Brain (tissue), 1 donor: Measurements from ENCODE around the gene SRSF4.

GRCh38 chr1:29181365-29182349 lies at the start of gene SRSF4:
TSS of gene SRSF4 (minus strand) at chr1:29181900.
- RRBS: 1% methylated on average over 70 of the region's 109 CpGs

- RRBS: no CpG with 5 or more reads among the region's 3 CpGs
These were observed 710.3 kb downstream of the MATN1 start for GRCh38 chr1:30013140-30013391.

DNA sequence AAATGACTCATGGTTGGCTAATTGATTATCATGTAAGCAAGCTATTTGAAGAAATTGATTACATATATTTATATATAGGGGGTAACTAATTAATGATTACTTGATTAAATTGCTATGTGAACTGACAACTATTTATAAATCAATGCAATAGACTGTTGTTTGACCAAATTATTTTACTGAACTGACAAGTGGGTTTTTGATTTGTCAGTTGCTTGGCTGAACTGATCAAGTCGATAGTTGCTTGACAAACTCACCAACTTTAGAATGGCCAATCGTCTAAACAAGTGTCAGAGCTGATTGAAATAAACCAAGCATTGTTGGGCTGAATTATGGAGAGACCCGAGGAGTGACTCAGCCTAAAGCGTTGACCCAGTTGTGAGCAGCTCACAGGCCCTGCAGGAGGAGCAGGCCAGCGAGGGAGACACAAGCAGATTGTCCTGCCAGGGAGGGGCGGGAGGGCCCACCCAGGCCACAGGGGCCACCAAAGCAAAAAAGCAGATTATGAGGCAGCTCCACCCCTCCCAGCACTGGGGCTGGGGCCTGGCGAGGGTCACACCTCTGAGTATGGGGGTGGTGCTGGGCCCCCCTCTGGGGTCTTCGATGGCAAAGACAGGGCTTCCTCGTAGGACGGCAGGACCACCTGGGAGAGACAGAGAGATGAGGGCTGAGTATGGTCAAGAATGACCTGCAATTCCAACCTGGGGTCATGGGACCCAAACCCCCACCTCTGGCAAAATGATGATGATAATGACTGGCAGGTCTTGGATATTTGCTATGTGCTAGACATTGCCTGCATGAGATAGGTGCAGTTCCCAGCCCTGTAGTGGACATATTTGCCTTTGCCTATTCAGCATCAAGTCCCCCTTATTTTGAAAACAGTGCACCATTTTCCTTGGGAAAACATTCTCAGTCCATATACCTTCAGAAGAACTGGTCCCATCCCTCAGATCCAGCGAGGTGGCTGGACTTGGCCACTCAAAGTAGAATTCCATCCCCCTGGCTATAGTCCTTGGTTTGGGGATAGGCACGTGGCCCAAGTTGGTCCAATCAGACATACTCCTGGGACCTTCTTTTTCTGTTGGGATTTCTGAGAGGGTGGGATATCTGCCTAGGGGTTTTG lies 10.3 kb upstream of the MATN1 start:
- RRBS: no CpG with 5 or more reads among the region's 12 CpGs

DNA sequence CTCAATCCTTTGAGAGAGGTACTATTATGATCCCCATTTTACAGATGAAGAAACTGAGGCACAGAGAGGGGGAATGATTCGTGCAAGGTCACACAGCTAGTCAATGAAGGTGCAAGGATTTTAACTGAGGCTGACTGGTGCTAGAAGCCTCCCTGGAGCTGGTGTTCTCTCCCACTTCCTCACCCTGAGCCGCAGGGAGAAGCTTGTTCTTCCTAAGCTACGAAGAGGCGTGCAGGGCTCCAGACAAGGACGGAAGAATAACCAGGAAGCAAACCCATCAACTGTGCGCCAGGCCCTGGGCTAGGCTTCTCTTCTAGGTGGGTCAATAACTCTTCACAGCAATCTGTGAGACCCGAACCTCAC lies 695 bp upstream of the LAPTM5 start:
- RRBS: no CpG with 5 or more reads among the region's 7 CpGs

DNA sequence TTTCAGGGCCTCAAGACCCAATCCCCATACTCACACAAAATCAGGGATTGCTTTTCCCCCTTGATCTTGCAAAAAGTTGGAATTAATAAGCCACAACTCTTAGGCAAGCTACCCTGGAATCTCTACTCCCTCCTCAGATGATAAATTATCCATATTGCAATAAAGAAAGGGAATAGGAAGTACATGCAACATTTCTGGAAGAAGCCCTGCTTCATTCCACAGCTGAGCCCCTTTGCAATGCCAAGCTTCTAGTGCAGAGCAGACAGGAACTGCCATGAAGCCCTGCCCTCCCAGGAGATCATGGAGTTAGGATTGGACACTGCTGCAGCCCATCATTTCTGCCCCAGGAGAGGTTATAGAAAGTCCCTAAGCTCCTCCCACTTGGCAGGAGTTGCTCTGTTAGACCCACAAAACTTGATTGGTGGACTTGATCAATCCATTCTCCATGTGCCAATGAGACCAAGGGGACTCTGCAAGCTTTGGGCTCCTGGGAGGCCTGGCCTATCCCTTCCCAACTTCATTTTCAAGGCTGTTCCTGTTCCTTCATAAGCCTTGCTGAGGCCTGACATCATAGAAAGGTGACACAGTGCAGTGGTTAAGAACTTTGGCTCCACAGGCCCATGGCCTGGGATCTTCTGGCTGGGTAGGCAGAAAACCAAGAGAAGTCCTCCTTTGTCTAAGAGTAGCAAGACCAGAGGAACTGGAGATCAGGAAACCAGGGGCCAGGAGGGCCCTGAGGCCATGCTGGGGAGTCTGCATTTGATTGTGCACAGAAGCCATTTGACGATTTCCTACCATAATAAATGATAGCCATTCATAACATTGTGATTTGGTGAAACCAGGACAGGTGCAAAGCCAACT lies 1.3 kb upstream of the LAPTM5 start:
- RRBS: no CpG with 5 or more reads among the region's 1 CpG

GRCh38 chr1:30778174-30779218 lies 20.9 kb upstream of the LAPTM5 start:
- RRBS: no CpG with 5 or more reads among the region's 14 CpGs

DNA sequence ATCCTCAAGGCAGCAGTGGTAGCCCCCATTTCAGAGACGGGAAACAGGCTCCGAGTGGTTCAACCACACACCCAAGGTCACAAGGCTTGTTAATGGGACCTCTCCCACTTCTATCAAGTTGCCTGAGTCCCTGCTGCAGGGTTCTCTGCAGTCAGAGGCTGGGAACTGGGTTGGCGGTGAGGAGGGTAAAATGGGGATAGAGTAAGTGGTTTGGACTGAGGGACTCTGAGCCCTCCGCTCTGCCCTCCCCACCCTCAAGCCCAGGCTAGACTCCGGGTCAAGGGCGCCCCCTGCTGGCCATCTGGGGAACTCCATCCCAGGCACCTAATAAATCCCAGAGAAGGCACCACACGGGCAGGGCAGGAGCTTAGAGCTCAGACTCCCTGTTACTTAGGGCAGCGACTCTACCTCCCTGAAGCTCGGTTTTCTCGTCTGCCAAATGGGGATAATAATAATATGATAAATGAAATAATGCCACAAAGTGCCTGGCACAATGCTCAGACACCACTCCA lies 22.0 kb upstream of the LAPTM5 start:
- RRBS: no CpG with 5 or more reads among the region's 10 CpGs

- RRBS: no CpG with 5 or more reads among the region's 2 CpGs
These were observed 77.1 kb downstream of the PUM1 start for GRCh38 chr1:30988392-30988926.

DNA sequence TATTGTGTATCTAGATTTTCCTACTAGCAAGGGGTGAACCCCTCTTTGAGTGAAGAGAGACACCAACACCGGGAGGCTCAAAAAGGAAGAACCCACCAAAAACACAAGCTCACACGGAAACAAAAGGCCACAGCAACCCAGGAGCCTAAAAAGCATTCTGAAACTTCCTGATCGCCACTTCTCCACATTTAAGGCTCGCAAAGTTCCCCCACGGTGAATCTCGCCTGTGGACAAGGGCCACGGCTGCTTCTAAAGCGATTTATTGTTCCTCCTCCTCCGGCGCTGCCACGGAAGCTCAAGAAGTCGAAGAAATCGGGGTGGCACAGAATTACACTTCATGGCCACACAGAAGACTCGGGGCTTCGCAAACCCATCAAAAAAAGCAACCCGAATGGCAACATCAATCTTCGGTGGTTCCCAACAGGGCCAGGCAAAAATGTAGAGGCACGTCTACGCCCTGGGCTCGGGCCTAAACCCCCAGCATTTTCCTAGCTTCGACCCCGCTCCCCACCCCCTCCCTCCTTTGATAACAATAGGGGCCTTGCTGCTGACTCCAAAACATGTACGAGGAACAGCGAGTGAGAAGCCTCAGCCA lies 526 bp downstream of the PUM1 start:
- RRBS: no CpG with 5 or more reads among the region's 24 CpGs

DNA sequence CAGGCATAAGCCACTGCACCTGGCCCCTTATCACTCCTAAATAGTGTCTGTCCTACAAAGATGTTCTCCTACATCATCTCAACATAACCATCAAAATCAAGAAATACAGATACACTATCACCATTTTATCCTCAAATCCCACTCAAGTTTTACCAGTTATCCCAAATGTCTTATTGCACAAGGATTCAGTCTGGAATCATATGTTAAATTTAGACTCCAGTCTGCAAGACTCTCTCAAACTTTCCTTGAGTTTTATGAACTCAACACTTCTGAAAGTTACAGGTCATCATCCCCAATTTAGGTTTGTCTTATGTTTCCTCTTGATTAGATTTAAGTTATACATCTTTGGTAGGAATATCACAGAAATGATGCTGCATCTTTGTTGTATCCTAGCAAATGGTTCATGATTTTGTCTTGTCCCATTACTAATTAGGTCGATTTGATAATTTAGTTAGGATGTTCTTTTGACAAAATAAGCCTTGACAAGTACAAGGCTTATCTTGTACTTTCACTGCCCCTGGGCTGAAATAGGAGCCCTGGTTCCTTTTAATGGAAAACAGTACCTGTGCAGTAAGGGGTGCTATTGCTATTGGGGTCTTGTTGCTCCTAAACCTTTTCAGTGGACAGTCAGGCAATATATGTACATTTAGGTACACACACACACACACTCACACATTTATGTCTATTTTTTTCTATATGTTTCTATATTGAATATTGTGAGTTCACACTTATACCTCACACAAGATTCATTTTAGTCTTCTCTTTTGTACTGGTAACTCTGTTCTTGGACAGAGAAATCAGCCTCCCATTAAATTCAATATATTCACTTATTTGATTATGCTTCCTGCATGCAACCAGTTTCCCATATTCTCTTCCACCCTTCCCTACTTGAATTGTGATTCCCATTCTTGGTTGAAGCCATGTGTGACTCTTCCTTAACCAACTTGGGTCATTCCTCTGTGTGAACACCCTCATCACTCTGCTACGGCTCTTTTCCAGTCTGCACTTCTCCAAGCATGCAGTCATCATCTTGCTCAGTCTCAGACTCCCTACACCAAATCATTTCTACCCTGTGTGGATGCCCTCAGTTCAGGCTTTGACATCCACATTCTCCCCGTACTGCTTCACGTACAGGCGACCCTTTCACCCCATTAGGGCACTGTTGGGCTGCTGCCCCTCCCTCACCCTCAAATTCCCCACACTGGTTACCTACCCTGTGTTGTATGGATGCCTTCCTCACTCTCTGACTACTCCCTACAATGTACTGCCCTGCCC lies 10.6 kb downstream of the SNRNP40 start:
- RRBS: no CpG with 5 or more reads among the region's 5 CpGs

DNA sequence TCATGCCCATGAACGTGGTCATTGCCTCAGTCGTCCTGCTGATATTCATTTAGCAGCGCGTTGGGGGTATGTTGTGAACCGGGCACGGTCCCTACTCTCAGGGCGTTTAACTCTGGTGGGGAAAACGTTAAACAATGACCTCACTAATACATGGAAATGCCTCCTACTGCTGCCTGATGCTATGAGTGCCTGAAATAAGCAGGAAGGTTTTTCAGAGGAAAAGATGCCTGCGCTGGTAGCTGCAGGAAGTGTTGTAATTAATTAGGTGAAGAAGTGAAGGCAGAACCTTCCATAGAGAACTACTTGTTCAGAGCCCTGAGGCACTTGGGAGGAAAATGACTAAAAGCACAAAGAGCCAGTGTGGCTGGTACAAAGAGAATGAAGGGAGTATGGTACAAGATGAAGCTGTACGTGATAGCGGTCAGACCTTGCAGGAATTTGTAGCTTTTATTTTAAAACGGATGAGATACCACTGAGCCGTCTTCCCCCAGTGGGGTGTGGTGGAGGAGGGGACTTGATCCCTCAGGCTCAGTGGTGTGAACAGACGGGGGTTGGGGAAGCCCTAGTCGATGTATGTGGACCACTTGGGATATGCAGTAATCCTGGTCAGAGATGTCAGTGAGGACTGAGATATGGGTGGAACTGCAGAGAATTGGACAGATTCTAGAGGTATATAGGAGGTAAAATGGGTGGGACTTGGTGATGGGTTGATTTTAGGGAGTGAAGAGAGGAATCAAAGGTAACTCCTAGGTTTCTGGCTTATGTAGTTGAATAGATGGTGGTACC lies 888 bp downstream of the ZCCHC17 start:
- RRBS: no CpG with 5 or more reads among the region's 15 CpGs

GRCh38 chr1:31368395-31369598 lies 4.1 kb downstream of the FABP3 start:
- RRBS: no CpG with 5 or more reads among the region's 6 CpGs

GRCh38 chr1:31414458-31415357 lies 1.7 kb downstream of the SERINC2 start:
- RRBS: no CpG with 5 or more reads among the region's 10 CpGs

DNA sequence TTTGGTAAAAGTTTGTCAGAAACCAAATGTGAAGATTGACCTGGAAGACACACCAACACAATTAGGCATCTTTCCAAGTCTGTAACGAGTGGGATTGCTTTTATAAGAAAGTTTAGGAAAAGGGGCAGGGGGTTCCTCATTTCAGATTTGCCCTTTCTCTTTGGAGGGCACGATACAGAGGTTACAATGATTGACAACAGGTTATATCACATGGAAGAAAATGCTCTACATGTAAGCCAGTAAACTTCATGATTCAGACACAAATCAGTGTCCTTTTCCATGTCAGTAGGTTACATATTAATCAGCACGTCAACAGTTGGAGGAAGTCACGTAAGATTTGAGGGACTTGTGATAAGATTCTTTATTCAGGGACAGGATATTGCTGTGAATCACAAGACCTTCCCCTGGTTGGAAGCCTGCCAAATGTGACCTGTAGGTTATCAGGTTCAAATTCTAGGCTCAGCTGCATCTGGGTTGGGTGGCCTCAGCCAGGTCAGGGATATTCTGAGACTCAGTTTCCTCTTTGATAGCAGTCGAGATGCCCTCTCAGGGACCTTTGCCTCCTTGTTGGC lies 31.7 kb downstream of the SERINC2 start:
- RRBS: no CpG with 5 or more reads among the region's 5 CpGs

DNA sequence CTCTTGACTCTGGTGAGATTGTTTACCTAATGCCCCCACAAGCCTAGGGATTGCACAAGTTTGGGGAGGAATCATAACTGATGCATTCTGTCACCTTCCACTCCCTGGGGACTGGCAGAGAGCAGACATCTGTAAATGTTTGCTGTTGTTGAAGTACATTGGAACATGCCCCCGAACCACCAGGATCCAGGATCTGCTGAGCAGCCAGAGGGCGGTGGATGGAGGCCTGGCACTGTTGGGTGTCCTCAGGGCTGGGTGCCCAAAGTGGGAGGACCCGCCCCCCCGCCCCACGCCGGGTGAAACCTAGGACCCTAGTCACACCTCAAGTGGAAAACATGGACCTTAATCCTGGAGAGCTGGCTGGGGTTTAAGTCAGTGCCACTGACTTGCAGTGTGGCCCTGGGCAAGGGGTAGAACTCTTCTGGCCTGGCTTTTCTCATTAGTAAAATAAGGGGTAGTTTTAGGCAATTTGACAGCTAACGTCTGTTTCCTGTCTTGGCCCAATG lies 32.2 kb downstream of the SERINC2 start:
- RRBS: no CpG with 5 or more reads among the region's 7 CpGs

- RRBS: no CpG with 5 or more reads among the region's 14 CpGs
These were observed 69.3 kb upstream of the TINAGL1 start for GRCh38 chr1:31506812-31507623.

DNA sequence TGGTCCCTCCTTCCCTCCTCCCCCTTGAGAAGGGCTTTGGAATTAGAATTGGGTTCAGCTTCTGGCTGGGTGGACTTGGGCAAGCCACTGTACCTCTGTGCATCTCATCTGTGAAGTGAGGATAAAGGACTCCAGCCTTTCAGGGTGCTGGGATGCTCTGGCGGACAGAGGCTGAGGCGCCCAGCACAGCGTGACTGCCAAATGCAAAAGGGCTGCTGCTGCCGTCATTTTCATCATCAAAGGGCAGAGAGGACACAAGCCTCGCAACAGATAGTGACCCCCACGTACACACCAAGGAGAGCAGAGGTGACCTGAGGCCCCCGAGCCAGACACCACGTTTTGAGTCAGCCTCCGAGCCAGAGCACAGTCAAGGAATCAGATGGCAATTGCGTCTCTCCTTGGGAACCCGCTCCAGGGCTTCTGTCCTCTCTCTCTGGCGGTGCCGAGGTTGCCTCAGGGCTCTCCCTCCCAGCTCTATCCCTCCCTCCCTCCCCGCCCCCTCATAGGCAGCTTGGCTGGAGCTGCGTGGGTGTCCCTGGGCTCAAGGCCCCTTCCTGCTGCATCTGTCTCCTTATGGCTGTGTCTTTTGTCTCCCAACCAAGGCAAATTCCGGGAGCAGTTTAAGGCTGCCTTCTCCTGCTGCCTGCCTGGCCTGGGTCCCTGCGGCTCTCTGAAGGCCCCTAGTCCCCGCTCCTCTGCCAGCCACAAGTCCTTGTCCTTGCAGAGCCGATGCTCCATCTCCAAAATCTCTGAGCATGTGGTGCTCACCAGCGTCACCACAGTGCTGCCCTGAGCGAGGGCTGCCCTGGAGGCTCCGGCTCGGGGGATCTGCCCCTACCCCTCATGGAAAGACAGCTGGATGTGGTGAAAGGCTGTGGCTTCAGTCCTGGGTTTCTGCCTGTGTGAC lies 9.0 kb downstream of the HCRTR1 start:
- RRBS: no CpG with 5 or more reads among the region's 23 CpGs

- RRBS: 93% methylated on average over 5 of the region's 7 CpGs
These were observed 20.6 kb downstream of the COL16A1 start for GRCh38 chr1:31683118-31683622.

DNA sequence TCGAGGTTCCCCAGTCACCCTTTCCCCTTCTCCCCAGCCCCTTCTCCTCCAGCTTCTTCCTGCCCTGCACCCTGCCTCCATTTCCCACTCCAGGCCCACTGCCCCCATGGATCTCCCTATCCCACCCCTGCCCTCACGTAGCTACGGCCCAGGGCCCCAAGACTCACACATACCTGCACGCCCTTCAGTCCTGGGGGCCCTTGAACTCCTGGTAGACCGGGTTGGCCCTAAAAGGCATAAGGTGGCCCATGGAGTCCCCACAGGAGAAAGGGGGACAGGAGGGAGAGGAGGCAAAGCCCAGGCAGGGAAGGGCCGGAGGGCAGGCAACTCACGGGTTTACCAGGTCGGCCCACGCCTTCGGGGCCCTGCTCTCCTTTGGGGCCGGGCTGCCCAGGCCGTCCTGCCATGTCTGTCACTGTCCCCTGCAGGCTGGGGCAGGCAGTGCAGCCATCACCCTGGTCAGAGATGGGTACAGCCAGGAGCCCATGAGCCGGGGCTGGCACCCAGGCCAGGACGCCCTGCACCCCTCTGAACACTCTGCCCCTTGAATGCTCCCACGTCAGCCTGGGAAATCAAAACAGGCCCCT lies 19.9 kb downstream of the COL16A1 start:
- RRBS: 88% methylated on average over 5 of the region's 15 CpGs

DNA sequence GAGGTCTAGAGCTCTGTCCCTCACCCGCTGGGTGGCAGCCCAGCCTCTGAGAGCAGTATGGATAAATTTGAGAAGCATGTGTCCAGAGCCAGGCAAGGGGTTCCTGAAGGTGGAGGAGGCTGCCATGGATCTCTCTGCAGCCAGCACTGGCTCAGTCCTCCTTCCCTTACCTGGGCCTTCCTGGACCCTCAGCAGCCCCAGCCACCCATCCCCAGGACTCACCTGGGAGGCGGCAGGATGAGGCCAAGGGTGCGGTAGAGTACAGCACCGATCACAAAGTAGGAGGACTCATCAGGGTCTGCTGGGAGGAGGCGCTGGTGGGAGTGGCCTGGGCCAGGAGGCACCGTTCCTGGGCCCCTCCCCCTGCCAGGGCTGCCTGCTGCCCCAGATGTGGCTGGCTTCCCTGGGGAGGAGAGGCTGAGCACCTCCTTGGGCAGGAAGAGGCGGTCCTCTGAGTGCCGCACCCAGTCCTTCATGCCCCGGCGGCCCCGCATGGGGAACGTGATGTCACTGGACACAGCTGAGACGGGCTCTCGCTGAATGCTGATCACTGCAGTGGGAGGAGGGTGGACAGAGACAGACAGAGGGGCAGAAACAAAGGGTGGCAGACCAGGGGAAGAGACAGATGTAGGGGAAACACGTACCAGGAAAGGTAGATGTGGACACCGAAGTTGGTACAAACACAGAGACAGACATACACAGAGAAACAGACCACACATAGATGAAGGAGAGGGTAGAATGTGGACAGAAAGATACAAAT lies 24.9 kb downstream of the ADGRB2 start:
- RRBS: no CpG with 5 or more reads among the region's 16 CpGs